NB4 (cell line): ENCODE measurements around the gene HSD3B1.

GRCh38 chr1:115782628-115783283 is 14.2 kb upstream of the CASQ2 start:
- RRBS: no CpG with 5 or more reads among the region's 1 CpG

DNA sequence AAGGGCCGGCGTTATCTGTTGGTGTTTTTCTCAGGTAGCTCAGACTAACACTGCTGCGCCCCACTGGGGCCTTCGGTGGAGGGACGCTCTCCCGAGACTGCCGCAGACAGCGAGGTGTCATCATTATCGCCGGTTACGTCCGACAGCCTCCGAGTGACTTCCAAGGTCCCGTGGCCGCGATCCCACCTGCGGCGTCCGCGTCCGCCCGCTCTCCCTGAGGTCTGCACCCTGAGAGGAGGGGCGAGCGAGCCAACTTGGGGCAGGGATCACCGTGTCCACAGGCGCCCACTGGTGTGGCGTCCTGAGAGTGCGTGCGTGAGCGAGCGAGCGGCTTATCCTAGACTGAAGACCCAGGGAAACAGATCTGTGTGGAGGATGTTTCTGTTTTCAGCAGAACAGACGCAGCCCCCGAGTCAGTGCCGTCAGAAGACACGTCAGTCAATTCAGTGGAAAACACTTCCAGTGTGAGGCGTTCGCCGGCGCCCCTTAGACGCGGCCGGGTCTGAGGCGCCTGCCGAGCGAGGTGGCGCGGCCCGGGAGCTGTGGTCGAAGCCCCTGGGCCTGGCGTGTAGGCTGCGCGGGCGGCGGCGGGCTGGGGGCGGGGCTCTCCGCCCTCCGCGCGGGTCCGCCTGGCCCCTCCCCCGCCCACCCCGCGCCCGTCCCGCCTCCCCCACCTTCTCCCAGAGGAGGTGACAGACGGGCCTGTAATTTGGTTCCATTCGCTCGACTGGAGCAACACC is 12.6 kb downstream of the NHLH2 start:
- RRBS: 2% methylated on average over 7 of the region's 70 CpGs

- RRBS: 28% methylated on average over 39 of the region's 62 CpGs
Measured at GRCh38 chr1:115838198-115838787, 2.6 kb downstream of the NHLH2 start.

- RRBS: 95% methylated on average over 8 of the region's 36 CpGs
Measured at GRCh38 chr1:116167625-116168295, 56.6 kb downstream of the MAB21L3 start.

DNA sequence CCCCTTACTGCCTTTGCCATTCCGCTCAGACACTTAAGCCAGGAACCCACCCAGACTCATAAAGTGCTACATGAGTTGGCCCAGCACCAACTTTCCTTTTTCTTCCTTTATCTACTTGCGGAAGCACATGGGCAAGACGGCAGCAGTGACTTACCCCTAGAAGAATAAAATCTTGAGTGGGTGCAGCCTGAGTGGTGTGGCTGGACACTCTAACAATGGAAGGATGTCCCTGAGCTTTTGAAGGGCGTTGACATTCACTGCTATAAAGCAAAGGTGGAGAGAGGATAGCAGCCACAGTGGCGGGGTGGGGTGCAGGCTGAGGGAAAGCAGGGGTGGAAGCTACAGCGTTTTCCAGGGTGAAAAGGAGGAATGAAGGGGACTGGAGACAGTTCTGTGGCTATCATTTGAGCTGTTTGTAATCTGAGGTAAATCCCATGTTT is 100.2 kb downstream of the MAB21L3 start:
- RRBS: no CpG with 5 or more reads among the region's 6 CpGs

DNA sequence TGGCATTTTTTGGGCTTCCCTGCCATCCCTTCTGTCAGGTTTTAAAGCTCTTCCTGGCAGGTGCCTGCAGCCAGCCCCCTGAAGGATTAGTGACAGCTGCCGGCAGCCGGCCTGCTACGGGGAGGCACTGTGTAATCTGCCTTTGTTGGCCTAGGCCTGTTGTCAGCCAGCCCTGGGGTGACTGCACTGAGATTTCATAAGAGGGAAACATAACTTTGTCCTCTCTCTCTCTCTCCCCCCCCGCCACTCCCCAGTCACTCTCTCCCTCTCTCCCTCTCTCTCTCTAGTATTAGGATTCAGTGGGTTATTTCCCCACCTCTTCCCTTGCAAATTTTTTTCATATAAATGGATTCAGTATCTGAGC is 99.6 kb upstream of the ATP1A1 start:
- RRBS: no CpG with 5 or more reads among the region's 4 CpGs

GRCh38 chr1:116377244-116378468 is 4.6 kb downstream of the ATP1A1 start:
- RRBS: no CpG with 5 or more reads among the region's 14 CpGs

- RRBS: no CpG with 5 or more reads among the region's 4 CpGs
Measured at GRCh38 chr1:116476328-116476852, 94.4 kb downstream of the CD58 start.

DNA sequence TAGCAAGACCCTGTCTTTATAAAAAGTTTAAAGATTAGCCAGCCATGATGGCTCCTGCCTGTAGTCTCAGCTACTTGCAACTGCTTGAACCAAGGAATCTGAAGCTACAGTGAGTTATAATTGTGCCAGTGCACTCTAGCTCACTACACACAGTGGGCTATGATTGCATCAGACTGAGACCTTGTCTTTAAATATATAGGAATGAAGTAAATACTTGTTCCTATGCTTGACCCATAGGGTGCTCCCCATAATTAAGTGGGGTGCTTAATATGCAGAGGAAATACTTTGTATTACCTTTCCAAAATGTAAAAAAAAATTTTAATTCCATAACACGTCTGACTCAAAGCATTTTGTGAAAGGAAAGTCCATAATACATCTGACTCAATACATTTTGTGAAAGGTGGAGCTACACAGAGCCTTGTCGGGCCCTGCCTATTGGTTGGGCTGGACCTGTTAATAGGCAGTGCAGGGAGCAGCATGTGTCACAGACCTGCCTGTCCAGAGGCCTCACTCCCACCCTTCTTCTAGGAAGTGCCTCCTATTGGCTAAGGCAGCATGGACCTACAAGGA is 33.7 kb downstream of the CD58 start:
- RRBS: no CpG with 5 or more reads among the region's 2 CpGs

- RRBS: no CpG with 5 or more reads among the region's 1 CpG
Measured at GRCh38 chr1:116553330-116553895, 17.4 kb downstream of the CD58 start.

DNA sequence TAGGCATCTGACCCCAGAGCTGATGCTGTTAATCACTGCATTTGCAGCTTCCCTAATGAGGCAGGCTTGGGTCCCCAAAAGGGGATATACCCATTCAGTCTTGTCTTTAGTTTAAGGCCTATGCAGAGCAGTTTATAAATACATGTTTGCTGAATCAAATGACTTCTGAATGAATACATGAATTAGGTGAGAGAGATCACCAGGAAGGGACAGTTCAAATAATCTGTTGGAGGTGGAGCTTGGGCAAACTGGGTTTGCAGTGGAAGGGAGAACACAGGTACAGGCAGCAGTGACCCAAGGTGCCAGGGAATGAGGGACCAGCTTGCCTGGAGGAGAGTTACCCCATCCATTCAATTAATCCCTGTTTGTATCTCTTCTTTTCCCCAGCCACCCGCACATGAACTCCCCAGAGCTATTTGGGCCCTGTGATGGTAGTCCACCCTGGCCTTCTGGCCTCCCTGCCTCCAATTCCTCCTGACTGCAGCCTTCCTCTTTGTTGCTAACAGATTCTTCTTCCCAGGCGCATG is 1.9 kb downstream of the CD58 start:
- RRBS: no CpG with 5 or more reads among the region's 2 CpGs

GRCh38 chr1:116875467-116875831 is 34.3 kb upstream of the PTGFRN start:
- RRBS: no CpG with 5 or more reads among the region's 12 CpGs

DNA sequence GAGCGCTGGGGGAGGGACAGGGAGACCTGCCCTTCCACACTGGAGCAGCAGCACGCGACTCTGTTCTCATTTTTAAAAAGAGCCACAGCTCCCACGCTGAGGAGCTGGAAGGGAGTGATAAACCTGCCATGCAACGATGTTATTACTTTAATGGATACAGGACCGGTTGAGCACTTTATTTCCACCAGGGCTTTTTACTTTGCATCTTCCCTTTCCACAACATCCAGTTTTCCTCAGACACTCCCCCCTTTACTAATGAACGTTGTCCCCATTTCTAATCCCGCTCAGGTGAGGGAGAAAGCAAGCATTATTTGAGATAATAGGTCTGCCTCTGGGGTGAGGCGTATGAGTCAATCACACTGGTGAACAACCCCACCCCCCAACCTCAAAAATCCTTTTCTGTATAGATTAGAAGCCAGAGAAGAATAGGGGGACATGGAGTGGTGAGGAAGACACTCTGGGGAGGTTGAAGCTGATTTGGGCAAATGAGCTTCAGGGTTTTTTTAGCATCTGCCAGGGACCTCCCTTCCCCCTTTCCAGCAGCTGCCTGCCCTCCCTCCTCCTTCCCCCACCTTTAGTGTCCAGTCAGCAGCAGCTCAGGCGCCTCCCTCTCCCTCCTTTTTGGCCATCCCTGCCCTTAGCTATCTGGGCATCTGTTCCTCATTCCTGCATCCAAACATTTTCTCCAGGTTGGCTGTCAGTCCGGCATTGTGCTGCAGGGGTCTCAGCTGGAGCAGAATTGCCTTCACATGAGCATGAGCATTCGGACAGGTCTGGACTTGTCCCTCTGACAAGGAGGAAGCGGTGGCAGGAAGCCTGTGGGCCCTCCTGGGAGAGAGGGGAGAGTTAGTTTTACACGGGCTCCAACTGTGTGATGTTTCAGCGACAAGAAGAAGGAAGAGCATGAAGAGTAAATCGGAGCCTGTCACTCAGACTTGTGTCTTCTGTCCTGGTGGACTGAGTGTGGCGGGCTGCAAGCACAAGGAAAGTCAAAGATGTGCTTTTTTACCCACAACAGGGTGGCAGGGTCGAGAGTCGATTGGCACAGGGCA is 30.8 kb upstream of the PTGFRN start:
- RRBS: no CpG with 5 or more reads among the region's 19 CpGs

- RRBS: no CpG with 5 or more reads among the region's 13 CpGs
Measured at GRCh38 chr1:117122555-117123116, 1.1 kb upstream of the TRIM45 start.

DNA sequence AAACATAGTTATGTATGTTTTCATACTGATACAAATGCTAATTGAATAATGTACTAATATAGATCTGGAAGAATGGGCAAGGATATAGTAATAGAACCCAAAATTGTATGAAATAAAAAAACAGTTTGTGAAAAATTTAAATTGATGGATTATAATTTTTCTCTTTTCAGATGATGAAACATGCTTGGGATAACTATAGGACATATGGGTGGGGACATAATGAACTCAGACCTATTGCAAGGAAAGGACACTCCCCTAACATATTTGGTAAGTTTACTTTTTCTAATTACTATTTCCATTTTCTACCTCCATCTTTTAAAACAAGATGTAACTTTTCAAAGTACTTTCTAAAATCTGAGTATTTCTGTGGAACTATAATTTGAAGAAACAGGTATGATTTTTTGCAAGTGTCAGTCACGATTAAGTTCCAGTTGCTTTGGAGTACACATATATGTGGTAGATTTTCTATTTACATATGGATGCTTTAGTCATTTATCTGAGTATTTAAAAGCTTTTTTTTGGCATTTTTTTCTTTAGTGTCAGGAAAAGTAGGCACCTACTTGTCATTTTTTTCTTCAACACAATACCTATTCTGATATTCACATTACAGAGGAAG is 38.2 kb downstream of the MAN1A2 start:
- RRBS: no CpG with 5 or more reads among the region's 1 CpG

DNA sequence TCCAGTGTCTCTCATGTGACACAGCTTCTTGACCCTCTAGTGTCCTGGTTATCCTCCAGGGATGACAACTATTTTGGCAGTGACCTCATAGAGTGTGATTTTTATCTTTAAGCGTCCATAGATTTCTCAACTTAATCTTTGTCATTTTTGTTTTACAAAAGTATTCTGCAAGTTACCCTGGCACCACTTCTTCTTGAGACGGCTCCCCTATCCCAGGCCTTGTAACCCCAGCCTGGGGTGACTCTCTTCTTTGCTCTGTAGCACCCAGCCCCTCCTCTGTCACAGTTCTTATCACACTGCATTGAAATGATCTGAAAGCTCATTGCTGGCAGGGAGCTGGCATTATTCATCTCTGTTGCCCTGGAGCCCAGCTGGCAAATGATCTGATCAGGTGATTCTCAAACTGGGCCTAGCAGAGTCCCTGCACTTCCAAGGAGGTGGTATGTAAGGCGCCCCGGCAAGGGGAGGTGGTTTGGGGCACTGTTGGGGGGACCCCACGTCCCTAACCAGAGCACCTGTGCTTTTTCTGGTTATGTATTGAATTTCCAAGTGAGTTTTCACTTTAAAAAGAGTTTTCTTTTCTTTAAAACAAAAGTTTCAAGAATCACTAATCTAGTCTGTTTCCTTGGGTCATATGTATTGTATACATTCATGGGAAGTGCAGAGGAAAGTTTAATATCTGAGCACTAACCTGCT is 72.7 kb downstream of the TENT5C start:
- RRBS: no CpG with 5 or more reads among the region's 5 CpGs

DNA sequence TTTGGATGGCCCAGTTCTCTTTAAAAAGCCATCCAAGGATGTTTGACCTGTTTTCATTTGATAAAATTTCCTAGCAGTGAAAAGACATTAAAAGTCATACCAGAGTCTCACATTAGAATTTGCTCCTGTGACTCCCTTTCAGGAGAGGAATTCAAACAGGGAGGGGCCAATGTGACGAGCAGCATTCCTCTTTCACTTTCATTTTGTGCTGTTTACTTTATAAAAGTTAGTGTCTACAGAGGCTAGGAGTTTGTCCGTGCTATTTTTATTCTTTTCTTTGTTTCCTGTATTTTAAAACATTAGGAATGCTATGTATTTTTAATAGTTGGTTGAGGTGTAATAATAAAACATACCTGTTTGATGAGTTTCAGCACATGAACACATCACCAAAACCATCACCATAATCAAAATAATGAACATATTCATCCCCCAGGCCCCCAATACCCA is 129.2 kb downstream of the TENT5C start:
- RRBS: no CpG with 5 or more reads among the region's 2 CpGs

- RRBS: no CpG with 5 or more reads among the region's 7 CpGs
Measured at GRCh38 chr1:117820923-117821366, 108.5 kb downstream of the GDAP2 start.

DNA sequence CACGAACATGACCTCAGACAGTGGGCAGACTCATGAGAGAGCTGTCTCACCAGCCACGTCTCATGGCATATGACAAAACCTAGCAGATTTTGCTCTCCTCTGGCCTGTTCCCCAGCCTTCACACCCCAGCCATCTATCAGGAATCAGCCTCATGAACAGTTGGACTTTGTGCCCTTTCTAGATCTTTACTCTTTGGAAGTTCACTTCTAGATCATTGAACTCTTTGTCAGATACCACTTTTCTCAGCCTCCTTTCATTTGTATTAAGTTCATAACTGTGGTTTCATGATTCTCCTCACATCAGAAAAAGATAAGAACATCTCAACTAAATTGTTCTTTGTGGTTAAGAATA is 14.2 kb upstream of the HSD3B1 start:
- RRBS: no CpG with 5 or more reads among the region's 2 CpGs

GRCh38 chr1:119507014-119507468 is at the start of gene HSD3B1:
TSS of gene HSD3B1 (plus strand) at chr1:119507210.
- RRBS: no CpG with 5 or more reads among the region's 1 CpG